Placental pericyte (primary cell): ENCODE results near the gene CDC42BPA.

DNA sequence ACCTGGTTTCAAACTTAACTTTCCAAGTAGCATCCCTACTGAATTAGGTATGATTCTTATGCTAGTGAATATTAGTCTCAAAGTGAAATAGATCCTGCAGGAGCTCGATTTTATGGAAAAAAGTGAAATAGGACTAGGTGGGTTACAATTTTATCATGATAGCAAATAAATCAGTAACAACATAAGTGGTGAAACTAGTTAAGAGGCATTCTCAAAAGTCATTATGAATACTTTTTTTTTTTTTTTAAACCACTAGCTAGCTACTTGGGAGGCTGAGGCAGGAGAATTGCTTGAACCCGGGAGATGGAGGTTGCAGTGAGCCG lies 13.4 kb downstream of the H3-3A start:
- CAGE, long polyA plus RNA: no peak

GRCh38 chr1:226122033-226122224 lies 59.4 kb downstream of the H3-3A start:
- CAGE, long polyA plus RNA: no peak

GRCh38 chr1:226125783-226126132 lies 60.8 kb downstream of the ACBD3 start:
- CAGE, long polyA plus RNA: no peak

DNA sequence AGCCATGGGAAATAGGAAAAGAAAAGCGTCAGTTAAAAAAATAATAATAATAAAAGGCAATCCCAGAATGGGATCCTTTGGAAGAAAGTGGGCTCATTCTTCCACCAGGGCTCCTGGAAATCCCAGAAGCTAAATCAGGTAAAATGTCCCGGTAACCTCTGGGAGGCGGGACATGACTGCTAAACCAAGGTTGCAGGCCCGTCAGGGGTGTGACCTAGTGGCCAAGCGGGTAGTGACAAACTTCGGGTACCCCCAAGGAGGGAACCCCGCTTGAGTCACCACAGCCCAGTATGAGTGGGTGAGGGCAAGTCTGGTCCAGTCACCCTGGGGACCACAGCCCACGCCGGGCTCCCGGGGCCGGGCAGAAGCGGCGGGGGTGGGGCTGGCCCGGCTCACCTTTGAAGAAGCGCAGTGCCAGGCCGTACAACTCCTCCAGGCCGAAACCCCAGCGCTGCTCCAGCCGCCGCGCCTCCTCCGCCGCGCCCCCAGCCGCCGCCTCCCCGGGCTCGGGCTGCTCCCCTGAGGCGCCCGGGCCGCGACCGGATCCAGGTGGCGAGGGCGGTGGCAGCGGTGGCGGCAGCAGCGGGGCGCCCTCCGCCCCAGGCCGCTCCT lies 441 bp downstream of the ACBD3 start:
- CAGE, long polyA plus RNA: no peak

- CAGE, long polyA plus RNA: no peak
Measured at GRCh38 chr1:226406042-226407023, 1.6 kb downstream of the PARP1 start.

- CAGE, long polyA plus RNA: no peak
Measured at GRCh38 chr1:226653212-226654620, 85.4 kb downstream of the ITPKB start.

DNA sequence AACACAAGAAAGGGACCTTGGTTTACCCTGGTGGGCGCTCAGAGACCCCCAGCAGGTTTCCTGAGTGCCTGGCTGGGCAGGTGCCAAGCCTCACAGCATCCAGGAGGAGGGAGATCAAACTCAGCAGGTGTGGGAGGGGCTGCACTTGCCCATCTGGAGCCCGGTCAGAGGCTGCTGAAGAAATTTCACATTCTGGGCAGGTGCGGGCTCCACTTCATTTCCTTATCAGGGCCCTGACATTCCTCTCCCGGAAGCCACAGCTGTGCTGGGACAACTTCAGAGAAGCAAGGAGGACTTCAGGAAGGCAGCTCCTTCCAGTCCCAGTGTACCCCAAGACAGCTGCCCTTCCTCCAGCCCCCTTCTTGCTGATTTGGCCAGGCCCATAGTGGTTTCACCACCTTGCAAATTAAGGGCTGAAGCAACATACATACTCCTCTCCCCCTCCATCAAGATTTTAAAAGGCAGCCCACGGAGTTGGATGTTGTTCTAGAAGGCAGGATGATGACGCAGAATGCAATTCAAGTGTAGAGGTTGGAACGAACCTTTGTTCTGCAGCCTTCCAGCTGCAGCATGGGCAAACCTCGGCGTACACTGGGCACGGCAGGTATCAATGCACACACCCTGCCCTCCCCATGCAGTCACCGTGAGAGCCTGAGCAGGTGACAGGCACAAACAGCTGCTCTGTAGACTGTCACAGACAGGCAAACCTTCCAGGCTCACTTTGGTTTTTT lies 82.7 kb downstream of the ITPKB start:
- CAGE, long polyA plus RNA: no peak

DNA sequence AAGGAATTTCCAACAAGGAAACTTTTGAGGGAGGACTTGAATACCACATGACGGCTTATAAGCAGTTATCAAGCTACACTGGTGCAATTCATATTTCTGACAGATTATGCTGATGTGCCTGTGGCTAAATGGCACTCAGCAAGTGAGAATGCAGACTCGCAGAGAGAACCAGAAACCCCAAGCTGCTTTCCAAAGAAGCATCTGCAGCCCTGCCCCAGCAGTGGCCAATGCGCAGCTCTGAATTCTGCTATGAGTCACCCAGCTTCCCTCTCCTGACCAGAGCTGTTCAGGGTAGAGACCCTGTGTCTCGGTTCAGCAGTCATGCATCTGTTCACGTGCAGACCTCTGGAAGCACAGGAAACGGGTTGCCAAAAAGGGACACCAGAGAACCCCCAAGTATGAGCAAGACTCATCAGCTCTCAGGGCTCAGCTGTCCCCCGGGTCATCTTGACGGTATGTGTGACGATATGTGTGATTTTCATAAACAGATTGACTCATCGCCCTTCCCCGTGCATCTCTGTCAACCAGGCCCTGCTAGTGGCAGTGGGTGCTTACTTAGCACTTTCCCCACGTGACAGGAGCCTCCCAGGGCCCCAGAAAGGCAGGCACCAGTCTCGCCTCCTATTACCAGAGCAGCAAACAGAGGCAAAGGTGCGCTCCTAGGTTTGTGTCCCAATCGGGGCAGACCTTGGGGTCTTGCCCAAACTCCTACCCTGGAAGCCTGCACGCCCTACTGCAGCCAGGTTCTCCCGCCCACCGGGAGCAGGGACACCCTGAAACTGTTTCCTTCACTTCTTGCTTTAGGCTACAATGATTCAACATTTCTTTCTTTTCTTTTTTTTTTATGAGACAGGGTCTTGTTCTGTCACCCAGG lies 76.2 kb downstream of the ITPKB start:
- CAGE, long polyA plus RNA: no peak

DNA sequence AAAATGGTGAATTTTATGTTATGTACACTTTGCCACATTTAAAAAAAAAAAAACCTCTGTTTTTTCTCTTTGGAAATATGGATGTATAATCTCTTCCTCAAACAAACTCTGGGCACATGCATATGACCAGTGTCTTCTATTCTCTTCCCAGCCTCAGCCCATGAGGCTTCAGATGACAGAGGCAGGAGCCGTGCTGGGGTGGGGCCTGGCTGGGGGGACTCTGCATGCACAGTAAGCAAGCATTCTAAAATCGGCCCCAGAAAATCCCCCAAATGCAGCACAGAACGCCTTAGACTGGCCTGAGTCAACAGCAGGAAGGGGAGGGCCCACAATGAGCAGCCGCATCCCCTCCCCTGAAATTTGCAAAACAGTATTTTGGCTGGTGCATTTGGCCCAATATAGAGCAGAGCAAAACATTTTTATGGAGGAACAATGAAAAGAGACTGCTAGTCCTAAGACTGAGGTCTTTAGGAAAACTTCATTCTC lies 47.8 kb downstream of the ITPKB start:
- CAGE, long polyA plus RNA: no peak

GRCh38 chr1:226703705-226703869 lies 35.5 kb downstream of the ITPKB start:
- CAGE, long polyA plus RNA: no peak

DNA sequence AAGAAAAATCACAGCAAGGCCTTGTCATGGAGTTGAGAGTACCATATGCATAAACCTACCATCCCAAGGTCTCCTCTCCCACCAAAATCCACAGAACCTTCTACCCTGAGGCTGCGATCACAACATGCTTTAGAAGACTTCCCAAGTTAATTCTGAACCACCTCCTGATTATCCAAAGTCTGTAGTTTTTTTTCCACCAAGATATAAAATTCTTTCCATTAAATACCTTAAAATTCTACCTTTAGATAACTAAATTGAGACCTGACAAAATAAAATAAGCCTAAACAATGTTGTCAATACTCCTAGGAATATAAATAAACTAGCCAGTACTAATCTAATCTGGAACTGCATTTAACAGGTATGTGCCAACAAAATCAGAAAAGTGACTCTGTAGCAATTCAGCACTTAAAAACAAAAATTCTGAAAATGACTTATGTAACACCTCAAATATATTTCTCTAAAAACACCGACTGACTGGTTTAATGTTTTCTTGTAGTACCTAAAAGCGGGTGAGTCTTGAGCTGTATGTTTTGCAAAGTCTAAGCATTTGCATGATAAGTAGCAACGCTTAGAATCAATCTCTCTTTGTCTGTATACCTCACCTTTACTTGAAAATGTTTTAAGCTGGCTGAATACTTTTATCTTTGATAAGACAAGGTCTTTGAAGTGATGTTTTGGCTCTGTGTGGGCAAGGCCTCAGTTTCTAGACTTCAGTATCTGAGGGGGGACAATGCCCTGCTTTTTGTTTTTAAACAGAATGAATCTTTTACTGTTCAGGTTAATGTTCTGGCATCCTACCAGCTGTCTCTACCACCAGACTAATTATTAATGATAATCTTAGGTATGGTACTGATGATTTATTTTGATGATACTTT lies 8.4 kb downstream of the ITPKB start:
- CAGE, long polyA plus RNA: no peak

DNA sequence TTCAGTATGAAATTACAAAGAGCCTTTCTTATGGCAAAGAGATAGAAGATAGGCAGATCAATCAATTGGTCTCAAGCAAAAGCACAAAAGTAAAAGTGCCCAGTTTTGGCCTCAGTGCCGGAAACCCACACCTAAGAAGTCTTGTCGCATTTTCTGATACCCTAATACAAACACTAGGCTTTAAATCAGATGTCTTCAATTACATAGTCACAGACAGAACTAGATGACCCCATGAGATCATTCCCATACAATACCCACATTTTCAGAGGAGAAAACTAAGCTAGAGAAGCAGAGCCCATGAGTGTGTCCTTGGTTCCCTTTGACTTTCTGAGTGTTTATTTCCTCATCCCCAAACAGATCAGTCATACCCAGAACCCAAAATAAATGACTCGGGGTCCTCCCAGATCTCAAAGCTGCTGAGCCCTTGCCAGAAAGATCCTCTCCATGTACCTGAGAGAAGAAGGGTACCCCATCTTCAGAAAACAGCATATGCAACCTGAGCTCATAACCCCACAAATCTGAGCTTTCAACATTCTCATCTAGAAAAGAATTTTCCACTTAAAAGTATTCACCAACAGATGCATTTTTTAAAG lies 7.6 kb downstream of the ITPKB start:
- CAGE, long polyA plus RNA: no peak

DNA sequence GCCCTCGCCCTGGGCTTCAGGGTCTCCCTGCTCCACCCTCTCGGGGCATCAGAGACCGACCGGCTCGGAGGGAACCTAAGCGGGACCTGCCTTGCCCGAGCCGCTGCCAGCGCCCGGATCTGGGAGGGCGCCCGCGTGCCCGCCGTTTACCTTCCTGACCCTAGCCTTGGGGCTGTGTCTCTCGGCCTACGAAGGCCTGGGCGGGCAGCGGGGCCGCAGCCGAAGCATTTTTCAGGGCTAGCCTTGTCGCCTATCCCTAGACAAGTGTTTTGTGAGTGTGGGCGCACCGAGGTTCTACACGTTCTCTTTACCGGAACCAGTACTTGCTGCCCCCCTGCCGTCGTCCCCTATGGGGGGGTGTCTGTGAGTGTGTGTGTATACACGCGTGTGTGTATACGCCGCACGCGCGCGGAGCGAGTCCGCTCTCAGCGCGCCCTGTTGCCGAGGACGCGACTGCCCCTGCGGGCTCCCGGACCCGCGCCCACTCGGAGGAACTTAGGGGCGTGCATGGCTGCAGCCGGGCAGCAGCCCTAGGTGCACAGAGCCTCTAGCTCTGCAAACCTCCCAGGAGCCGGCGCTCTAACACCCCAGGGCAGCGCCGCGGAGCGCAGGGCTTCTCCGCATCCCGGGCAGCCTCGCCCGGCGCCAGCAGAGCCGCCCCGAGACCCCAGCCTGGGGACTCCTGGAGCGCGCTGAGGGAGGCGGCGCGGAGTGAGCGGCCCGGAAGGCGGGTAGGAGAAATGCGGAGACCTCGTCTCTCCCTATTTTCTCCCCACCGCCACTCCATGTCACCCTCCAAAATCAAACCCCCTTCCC lies 775 bp downstream of the ITPKB start:
- CAGE, long polyA plus RNA: no peak

DNA sequence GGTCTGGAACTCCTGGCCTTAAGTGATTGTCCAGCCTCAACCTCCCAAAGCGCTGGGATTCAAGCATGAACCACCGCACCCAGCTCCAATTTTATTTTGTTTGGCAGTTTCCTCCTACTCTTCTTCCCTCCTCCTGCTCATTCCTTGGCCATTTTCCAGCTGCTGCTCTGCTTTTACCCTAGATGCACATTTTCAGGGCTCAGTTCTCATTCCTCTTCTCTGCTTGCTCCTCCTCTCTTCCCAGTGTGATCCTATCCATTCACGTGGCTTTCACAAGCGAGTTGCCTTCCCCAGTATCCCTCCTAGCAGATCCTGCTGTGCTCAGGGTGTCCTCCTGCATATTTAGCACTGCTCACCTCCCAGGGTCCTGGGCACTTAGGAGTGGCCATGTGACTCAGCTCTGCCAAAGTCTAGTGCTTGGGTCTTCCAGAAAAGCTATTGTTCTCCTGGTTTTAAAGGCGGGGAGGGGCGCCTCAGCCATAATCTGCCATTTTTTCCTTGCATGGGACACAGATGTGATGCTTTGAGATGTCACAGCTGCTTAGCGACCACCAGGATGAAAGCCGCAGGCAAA lies 33.7 kb downstream of the PSEN2 start:
- CAGE, long polyA plus RNA: no peak

- CAGE, long polyA plus RNA: no peak
Measured at GRCh38 chr1:226967614-226967973, 27.5 kb downstream of the COQ8A start.

GRCh38 chr1:226975010-226975560 lies 35.0 kb downstream of the COQ8A start:
- CAGE, long polyA plus RNA: no peak

DNA sequence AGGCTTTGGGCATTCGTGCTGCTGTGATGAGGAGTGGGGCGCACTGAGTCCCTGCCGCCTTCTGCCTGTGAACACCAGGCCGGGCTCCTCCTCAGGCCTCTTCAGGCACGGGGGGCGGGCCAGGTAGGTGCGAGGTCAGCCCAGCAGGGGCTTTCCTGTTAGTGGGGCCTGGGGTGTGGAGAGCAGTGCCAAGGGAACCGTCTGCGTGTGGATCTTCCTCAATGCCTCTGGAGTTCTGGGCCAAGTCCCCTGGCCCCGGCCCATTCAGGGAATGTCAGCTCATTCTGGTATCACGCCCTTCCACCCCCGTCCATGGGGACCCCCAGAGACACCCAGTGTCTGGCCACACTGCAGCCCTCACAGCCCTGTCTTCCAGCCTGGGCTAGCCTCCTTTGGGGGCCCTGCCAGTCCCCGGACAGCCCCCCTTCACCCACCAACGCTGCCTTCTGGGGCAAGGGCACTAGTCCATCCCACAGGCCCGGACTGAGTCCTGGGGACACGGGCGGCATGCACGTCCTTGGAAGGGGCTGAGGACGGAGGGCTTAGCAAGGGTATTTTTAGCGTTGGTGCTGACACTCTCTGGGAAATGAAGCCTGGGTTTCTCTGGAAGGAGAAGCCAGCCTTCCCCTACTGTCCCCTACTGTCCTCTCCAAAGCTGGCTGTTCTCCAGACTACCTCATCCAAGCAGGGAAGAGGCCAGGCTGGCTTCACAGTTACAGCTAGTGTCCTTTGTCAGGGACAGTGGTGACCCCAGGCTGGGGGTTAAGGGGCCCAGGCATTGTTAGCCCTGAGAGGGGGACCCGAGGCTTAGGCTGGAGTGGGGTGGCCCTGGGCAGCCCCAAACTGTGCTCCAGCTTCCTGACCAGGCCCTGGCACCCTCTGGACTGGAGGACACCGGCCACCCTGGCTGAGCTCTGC lies 39.4 kb downstream of the COQ8A start:
- CAGE, long polyA plus RNA: no peak

- CAGE, long polyA plus RNA: no peak
Measured at GRCh38 chr1:227061530-227062494, 121.7 kb downstream of the COQ8A start.

- CAGE, long polyA plus RNA: no peak
Measured at GRCh38 chr1:227316843-227317443, 1.3 kb downstream of the CDC42BPA start.

GRCh38 chr1:227317665-227318667 lies at the start of gene CDC42BPA:
CDC42BPA (minus strand) TSS chr1:227318492.
- CAGE, long polyA plus RNA: no peak